NALM6 (cell line): ENCODE data around the gene HLF.

- PRO-cap = no peak
These were observed 2.7 kb upstream of the MYCBPAP start for GRCh38 chr17:50505549-50506003.

- PRO-cap = no peak
These were observed 6.6 kb downstream of the MYCBPAP start for GRCh38 chr17:50514893-50515245.

GRCh38 chr17:50536326-50537220 is 4.0 kb downstream of the EPN3 start:
- PRO-cap = no peak

DNA sequence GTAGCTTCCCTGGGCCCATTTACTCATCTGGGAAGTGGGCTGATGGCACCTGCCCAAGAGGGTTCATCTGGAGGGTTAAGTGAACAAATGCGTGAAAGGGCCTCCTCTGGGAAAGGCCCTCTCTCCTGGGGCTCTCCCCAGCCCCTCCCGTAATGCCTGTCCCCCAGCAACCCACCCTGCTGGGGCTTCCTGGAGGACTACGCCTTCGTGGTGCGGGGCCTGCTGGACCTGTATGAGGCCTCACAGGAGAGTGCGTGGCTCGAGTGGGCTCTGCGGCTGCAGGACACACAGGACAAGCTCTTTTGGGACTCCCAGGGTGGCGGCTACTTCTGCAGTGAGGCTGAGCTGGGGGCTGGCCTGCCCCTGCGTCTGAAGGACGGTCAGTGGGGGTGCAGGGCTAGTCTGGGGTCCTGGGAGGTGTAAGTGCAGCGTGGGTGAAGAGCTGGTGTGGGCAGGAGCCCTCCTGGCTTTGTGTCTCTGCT is 4.9 kb downstream of the SPATA20 start:
- PRO-cap = no peak

- PRO-cap = no peak
These were observed 8.7 kb downstream of the ABCC3 start for GRCh38 chr17:50643194-50643966.

DNA sequence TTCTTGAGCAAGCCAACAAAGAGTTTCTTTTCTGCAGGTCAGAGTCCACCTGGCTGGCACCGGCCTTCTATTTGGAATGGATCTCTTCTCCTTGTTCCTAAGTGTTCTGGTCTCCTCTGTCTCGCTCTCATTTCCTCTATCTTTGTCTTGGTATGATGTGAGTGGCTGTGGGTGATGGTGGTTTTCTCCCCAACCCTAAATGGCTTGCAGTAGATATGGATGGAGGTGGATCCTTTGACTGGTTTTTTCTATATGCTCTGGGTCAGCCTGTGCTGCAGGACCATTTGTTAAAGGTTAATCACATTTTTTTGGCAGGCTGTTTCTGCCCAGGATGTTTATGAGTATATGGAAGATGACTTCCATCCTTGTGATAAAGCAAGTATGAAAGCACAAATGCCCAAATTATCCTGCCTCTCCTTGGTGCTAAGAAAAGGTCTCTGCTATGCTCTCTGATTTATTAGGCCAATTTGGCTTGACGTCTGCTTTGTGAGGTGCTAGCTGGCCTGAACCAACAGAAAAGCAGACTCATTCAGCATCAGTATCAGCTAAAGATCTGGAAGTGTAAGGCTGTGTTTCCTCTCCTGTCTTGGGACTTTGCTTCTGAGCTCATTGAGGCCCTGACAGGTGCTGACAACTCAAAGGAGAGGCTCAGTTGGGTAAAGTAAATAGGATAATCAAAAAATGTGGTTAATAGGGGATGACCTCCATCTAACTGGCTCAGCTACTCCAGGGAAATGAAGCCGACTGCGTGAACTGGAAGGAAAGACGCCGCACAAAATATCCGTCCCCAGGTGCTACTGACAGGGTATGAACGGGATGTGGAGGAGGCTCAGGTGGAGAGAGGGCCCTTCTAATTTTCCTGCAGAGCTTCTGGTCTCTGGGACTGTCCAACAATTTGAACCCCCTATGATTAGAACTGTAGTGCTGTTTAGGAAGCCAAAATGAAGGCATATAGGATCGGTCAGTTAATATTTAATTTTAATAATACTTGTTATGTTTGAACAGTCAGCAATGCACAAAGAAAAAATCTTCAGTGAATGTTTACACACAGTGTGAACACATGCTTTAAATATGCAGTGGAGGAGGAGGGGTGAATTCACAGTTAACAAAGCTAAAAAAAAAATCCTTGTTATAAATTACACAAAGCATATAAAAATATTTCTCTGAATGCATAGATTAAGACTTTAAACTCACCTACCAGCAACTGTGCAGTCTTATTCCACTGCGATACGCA is 15.1 kb downstream of the ANKRD40 start:
- PRO-cap = no peak

DNA sequence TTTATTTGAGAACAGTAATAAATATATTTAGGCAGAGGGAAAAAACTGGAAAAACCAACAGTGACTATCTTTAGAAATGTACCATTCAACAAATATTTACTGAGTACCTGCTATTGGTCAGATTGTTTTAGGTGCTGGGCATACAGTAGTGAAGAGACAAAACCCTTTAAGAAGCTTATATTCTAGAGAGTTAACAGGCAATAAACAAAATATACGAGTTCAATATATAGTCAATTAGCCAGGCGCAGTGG is 69.6 kb upstream of the TOB1 start:
- PRO-cap = no peak

- PRO-cap = no peak
These were observed 85.7 kb upstream of the TOB1 start for GRCh38 chr17:50951966-50952196.

- PRO-cap = no peak
These were observed 75.5 kb downstream of the SPAG9 start for GRCh38 chr17:51044968-51045708.

- PRO-cap = no peak
These were observed 63.7 kb downstream of the SPAG9 start for GRCh38 chr17:51056698-51057546.

- PRO-cap = no peak
These were observed 895 bp upstream of the NME2 start for GRCh38 chr17:51164920-51166111.

- PRO-cap = no peak
These were observed 703.5 kb upstream of the CA10 start for GRCh38 chr17:52861950-52862395.

DNA sequence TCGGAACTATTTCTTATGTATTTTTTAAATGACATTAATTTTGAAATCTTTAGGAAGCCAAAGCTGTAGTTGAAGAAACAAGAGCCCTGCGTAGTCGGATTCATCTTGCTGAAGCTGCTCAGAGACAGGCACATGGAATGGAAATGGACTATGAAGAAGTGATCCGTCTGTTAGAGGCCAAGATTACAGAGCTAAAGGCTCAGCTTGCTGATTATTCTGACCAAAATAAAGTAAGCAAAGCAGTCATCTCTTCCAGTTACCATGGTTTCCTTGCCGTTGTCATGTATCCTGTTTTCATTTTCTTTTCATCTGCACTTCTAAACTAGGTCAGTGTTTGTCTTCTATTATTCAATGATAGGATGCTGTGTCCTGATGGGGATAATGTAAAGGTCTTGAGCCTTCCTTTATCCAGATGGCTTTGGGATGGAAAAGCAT is 104.3 kb downstream of the STXBP4 start:
- PRO-cap = no peak

GRCh38 chr17:55264593-55265132 is at the start of gene HLF:
HLF (plus strand) TSS chr17:55264960.
- PRO-cap = no peak

- PRO-cap = no peak
These were observed 18.6 kb downstream of the HLF start for GRCh38 chr17:55283171-55284038.

DNA sequence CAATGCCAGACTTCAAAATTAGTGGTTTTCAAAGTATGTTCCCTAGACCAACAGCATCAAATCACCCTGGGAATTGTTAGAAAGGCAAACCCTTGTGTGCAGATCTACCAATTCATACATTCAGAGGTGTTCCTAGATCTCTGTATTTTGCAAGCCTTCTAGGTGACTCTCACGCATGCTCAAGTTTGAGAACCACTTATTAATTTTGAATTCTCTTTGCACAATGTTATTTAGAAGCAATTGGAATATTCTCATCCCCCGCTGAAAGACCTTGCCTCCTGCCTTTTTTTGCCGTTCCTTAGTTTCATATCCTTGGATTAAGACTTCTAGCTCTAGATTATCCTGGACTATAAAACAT is 82.7 kb downstream of the PCTP start:
- PRO-cap = no peak

- PRO-cap = no peak
These were observed 20.6 kb downstream of the ANKFN1 start for GRCh38 chr17:56173698-56174411.

GRCh38 chr17:56567415-56567614 is 26.2 kb upstream of the NOG start:
- PRO-cap = no peak

DNA sequence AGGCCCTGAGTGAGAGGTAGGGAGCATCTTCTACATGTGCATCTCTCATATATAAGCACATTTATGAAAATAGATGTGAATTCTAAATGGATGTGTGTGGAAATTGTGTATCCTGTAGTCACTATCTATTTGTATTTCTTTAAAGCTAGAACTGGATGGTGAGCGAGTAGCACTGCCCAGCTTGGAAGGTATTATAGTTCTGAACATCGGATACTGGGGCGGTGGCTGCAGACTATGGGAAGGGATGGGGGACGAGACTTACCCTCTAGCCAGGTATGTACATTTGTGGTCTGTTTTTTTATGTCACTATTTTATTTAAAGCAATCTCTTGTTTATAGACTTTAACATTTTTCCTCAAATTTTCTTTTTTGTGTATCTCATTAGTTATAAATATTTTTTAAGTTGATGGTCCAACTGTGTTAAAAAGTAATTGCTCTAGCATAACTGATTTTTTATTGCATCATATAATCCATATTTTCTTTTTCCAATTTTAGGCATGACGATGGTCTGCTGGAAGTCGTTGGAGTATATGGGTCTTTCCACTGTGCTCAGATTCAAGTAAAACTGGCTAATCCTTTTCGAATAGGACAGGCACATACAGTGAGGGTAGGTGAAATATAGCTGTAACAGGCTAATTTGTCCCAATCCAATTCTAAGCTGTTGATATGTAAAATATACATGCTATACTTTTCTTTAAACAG is 27.8 kb downstream of the DGKE start:
- PRO-cap = no peak

GRCh38 chr17:56893151-56893873 is 20.5 kb downstream of the TRIM25 start:
- PRO-cap = no peak